Mesangial cell (primary cell): ENCODE measurements around a stretch of chr18.

GRCh38 chr18:8705853-8706773, 757 bp downstream of the MTCL1 start:
- RAMPAGE, long total RNA, result no peak

DNA sequence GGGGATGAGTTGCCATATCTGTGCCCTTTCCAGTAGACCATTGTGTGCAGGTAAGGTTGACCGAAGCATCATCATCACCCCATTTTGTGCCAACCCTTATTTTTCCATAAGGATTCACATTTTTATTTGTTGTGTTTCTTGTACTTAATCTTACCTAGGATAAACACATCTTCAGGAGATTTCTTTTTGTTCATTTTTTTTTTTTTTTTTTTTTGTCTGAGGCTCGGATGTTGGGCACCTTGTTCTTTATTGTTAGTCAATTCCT, 11.0 kb downstream of the MTCL1 start:
- RAMPAGE, long total RNA, result no peak

DNA sequence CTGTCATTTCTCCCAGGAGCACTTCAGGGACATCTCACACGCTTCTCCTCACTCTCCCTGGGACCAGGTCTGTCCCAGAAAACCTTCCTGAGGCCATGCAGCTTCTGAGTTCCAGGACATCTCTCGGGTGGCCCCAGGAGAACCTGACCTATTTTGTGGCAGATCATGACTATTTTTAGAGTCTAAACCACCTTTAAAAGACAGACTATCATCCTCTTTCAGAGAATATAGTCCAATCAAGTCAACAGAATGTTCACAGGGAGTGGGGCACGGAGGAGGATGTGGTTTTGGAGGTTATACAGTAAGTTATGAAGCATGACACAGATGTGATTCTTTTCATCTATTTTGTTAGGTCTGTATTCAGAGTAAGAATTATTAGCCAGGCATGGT, 50.1 kb downstream of the MTCL1 start:
- RAMPAGE, long total RNA, result no peak

DNA sequence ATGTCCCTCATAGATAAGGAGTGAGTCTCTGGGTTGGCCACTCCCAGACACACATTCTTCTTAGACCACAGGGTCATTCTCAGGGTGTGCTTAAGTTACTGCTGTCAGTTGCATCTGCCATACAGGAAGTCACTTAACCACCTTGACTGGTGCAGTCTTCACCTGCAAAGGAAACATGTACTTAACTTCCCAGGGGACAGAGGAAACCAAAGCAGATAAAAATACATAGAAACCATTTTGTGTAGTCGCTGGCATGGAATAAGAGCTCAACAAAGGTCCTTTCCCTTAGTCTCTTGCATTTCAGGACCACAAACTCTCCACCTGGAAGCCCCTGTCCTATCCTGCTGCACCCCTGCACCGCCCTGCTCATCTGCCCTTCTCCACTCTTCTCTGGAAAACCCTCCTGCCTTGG, 150.9 kb upstream of the NDUFV2 start:
- RAMPAGE, long total RNA, result no peak

- RAMPAGE, long total RNA, result no peak
Observed at GRCh38 chr18:8998545-8999364, 103.7 kb upstream of the NDUFV2 start.

DNA sequence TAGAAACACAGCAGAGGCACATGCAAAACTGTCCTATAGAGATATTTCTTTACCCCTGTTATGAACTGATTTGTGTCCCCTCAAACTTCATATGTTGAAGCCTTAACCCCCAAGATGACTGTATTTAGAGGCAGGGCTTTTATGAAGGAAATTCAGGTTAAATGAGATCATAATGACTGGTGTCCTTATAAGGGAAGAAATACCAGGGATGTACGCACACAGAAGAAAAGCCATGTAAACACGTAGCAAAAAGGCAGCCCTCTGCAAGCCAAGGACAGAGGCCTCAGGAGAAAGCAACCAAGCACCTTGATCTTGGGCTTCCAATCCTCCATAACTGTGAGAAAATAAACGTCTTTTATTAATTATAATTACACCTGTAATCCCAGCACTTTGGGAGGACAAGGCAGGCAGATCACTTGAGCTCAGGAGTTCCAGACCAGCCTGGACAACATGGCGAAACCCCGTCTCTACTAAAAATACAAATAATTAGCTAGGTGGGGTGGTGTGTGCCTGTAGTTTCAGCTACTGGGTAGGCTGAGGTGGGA, 101.2 kb upstream of the NDUFV2 start:
- RAMPAGE, long total RNA, result no peak

DNA sequence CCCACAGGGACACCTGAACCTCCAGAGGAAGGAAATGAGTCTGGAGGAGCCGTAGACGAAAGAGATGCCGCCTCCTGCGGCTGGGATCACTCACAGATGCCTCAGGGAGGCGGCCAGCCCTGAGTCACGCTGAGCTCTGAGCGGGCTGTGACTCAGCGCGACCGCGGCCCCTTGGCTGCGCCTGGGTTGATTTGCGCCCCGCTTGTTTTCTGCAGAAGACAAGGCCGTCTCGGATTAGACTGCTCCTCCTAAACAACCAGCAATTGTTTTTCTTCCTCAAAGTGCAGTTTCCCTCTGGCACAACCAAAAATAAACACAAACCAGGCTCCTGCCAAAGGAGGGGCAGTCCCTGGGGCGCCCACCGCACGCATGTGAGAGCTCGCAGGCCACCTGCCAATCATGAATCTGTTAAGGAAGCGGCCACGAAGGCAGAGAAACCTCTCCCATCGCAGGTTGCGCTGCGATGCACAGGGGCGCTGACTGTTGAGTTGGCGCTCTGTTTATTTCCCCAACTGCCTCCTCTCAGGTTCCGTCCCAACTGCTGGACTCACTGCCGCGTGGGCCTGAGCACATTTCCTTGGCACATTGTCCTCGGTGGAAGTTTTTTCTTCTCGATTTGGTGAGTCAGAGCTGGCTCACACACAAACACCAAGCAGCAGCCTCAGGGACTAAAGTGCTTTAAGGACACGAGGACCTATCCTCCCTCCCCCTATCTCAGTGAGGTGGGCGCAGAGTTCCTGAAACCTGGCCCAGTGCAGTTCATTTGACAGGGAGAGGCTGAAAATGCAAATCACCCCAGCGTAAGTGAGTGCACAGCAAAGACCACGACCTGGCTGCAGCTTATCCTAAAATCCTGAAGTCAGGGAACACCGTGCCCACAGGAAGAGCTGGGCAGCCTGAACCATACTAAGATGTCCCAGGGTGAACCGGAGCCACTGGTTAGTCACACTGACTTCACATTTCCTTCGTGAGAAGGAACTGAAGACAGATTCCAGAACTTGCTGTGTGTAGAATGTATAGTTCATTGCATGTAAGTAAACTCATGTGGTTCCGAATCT, 85.0 kb upstream of the NDUFV2 start:
- RAMPAGE, long total RNA, result no peak

DNA sequence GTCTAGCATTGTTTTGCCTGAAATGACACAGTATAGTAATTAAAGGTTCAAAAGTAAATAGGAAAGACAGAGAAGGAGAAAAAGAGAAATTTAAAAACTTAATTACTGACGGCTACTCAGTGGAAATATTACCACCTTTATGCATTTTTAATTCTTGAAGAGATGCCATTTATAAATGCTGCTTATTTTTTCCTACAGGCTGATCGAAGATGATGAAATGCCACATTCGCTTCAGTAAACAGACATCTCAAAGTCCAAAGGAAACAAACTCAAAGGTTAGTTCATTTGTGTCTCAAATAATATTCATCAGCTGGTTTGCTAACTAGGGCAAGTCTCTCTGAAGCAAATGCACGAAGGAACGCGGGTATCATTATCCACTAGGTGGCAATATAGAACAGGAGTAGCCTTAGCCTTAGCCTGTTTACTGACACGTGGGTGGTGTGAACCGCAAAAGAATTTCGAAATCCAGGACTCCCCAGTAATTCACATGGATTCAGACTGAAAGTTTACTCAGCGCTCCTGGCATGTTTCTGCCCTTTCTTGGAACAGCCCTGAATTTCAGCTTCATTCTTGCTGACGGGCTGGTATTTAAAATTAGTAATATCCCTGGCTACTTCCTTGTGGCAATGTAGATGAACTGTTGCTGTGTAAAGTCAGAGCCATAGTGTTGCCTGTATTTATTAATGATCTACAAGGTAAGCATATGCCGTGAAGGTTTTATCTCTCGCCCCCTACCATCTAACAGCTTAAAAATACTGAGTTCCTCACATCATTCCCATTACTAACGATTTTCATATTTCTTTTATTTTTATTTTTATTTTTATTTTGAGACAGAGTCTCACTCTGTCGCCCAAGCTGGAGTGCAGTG, 28.9 kb upstream of the NDUFV2 start:
- RAMPAGE, long total RNA, result no peak

DNA sequence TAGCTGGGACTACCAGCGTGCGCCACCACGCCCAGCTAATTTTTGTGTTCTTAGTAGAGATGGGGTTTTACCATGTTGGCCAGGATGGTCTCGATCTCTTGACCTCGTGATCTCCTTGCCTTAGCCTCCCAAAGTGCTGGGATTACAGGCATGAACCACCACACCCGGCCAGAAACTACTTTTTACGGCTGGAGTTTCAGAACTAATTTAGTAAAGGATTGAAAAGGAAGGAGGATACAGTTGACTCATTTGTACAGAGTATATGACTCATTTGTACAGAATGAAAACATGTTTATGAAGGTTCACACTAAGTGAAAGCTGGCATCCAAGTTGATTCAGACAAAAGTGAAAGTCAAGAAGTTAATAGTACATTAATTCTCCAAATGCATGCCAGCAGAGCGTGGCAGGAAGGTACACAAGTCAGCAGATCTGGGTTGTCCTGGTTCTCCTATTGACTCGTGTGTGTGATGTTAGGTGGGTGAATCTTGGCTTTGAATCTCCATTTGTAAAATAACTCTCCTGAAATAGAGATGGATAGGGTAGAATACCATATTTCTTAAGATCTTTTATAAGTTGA, 14.8 kb downstream of the NDUFV2 start:
- RAMPAGE, long total RNA, result no peak

DNA sequence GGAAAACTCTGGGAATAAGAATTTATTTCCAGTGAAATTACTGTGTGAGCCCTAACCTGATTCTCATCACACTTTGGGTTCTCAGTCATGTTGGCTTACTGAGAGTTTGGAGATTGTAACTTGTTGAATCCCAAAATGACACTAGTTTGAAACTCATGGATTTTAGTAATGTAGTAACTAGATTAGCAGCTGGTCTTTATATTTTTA, 15.5 kb downstream of the NDUFV2 start:
- RAMPAGE, long total RNA, result no peak

DNA sequence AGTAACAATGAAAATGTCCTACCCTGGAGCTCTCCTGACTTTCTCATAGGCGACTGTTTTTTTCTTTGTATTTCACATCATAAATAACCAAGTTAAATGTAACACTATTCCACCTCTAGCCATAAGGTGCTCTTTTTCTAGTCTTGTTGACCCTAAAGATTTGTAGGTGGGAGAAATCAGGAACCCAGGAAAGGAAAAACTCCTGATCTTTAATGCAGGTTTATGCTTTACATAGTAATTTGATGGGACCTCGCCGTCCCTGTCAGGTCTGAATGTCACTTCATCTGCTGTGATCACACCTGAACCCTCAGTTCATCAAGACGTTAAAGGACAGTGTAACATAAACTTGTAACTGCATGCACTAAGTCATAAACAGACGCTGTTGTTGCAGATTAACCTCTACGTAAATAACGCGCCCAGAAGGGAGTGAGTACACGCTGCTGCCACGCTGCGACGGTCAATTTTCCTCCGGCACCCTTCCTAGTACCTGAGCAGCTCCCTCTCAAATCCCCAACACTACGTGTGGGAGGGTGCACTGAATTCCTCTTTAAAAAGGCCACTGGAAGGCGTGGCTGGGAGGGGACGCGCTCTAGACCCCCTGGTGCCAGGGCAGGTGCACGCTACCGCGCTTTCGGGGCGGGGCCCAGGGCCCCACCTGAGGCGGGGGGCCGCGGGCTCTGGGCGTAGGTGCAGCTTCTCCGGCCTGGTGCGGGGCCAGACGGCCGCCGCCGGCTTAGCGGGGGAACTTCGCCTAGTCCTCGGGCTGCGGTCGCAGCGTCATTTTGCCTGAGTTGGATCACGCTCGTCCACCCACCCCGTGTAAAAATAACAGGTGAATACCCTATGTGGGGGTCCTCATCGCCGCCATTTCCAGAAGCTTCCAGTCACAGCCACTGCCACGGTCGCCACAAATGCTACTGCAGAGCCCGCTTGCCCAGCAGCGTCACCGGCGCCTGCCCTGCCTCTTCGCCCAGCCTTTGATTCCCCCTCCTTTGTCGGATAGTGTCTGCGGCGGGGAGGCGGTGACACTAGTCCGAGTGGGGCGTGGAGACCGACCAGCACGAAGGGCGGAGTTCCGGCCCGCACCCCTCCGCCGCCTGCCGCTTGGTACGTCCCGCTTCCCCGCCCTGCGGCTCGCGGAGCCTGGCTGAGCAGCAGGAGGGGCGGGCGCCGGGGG, 669 bp upstream of the ANKRD12 start:
- RAMPAGE, long total RNA, result no peak

DNA sequence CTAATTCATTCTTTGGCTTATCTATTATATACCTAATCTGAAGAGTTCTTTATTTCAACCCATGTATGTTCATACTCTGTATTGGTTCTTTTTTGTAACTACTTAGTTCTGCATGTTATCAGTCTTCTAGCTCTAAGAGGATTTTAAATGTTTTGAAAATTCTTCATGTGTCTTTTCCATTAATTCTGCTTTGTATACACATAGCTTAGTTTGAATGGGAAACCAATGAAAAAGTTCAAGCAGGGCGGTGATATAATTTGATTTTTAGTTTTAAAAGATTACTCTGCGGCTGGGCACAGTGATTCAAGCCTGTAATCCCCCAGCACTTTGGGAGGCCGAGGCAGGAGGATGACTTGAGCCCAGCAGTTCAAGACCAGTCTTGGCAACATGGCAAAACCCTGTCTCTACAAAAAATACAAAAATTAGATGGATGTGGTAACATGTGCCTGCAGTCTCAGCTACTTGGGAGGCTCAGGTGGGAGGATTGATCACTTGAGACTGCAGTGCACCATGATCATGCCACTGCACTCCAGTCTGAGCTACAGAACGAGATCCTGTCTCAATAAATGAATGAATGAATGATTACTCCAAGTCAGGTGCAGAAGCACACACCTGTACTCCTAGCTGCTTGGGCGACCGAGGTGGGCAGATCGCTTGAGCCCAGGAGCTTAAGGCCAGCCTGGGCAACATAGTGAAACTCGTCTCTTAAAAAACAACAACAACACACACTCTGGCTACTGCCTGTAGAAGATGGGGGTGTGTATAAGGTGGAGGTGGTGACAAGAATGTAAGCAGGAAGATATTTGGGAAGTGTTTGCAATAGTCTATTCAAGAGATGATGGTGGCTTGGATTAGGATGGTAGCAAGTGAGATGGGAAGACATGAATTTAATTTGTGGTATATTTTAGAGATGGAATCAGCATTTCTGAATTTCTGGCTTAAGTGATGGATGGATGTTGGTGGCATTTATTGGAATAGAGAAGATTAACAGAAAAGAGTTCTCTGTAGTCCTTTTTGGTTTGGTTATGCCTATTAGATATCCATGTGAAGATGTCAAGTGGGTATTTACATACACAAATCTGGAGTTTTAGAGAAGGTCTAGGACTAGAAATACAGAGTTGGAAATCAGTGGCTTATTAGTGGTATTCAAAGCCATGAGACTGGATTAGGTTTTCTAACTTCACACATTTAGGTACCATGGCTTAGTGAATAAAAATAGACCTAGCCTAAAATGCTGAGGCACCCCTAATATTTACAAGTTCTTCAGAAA, 17.7 kb downstream of the ANKRD12 start:
- RAMPAGE, long total RNA, result no peak

GRCh38 chr18:9400008-9400508, 65.5 kb downstream of the TWSG1 start:
- RAMPAGE, long total RNA, result no peak

DNA sequence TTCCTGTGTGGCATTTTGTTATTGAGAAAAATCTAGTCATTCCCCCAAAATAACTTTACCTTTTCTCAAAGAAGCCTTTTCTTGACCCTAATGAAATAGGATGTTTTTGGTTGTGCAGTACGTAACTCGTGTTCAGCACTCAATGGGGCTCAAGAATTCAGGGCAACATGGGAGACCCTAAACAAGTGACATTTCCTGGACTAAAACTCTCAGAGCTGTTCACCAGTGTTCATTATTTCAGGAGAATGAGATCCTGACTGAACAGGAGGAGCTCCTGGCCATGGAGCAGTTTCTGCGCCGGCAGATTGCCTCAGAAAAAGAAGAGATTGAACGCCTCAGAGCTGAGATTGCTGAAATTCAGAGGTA, 57.8 kb downstream of the RALBP1 start:
- RAMPAGE, long total RNA, result no peak

DNA sequence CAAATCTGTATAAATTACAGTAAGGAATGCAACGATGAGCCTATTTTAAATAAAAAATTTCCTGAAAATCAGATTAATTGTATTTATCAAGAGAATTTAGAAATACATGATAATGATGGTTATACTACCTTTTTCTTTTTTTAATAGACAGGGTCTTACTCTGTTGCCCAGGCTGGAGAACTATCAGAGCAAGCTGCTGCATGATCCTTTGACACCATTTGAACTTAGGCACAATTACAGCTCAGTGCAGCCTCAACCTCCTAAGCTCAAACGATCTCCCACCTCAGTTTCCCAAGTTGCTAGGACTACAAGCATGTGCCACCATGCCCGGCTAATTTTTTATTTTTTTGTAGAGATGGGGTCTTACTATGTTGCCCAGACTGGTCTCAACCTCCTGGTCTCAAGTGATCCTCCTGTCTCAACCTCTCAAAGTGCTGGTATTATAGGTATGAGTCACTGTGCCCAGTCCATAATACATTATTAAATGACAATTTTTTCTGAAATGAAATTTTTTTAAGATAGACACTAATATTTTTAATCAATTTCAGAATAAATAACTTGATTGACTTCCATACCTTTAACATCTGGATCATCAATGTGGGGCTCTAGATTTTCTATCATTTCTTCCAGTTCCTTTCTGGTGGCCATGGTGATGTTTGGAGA, 44.6 kb downstream of the PPP4R1 start:
- RAMPAGE, long total RNA, result no peak

- RAMPAGE, long total RNA, result no peak
Observed at GRCh38 chr18:9615904-9616493, 1.6 kb upstream of the PPP4R1 start.

DNA sequence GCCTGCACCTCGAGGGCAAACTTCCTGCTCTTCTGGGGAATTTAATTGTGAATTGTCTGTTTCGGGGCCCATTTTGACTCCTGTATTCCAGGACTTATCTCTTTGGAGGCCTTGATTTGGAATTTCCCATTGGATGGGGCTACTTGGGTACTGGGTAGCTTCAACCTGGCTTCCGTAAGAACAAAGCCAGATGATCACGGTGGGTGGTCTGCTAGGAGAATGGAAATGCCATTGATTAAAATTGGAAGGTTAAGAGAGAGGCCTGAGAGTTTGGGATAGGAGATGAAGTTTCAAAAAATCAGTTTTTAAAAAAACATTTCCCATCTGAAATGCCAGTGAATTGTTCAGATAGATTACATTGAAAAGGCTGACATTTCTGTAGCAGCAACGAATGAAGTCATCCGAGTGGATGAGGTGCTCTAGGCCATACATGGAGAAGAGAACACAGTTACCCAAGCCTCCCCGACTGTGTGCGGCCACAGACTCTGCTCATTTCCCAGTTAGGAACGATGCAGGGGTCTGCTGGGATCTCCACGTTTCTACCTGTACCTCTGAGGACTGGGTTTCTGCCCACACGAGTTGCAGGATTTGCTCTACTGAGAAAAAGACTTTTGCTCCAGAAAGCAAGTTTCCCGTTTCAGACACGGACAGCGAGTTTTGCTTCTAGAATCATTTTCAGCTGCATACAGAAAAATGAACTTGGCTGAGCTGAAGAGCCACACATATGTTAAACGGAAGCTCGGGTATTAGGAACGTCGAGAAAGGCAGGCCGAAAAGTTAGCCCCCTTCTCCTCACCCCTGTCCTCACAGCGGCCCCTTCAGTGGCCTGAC, 862 bp upstream of the RAB31 start:
- RAMPAGE, long total RNA, result no peak

GRCh38 chr18:9708544-9709441, 692 bp downstream of the RAB31 start:
- RAMPAGE, long total RNA, result no peak

DNA sequence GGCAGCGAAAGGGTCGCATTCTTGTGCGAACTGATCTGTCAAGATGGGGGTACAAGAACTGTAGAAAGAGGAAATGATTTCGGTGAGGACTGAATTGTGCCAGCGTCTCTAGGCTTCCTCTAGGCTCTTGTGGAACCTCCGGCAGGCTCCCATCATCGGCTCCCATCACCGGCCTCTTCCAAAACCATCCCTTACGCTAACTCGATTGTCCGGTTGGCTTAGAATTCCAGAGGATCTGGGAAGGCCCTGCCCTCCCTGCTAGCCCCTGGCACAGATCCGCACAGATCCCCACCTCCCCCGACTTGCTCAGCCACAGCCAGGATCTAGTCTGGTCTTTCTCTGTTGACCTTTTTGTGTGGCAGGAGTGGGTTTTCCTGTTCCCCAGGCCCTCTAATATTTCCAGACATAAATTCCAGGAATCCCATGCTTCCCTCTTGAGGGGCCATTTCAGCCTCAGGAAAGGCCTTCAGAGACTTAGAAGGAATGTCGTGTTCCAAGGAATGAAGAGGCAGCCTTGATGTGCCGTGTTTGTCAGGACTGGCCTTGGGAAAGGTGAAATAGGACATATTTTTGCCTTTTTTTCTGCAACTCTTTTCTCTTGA, 1.4 kb downstream of the RAB31 start:
- RAMPAGE, long total RNA, result no peak

DNA sequence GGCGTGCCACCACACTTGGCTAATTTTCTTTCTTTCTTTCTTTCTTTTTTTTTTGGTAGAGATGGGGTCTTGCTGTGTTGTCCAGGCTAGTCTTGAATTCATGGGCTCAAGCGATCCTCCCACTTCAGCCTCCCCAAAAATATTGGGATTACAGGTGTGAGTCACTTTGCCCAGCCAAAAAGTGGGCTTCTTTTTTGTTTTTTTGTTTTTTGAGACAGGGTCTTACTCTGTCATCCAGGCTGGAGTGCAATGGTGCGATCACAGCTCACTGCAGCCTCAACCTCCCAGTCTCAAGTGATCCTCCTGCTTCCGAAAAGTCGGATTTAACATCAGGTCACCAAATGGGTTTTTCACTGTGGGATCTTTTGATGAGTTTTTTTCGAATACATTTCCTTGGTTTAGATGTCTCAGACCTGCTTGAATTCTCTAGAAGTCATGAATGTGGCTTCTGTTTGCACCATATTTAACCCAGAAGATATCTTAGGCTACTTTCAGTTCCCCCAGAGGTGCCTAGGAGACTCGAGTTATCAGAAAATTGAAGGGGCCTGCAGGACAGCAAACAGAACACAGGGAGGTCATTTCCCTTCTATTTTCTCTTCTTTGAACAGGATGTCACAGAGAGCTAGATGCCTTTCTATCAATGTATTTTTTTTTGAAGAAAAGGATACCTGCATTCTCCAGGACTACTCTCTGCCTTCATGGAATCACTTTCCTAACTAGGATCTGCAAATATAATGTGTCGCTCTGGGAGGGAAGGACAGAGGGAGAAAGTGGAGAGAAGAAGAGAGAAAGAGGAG, 9.0 kb downstream of the RAB31 start:
- RAMPAGE, long total RNA, result no peak